ENCODE measurements around the gene PPIF.

GRCh38 chr10:79072537-79073352 is 4.0 kb downstream of the ZMIZ1 start:
- PRO-cap = no peak

- PRO-cap = no peak
These were observed 68.5 kb downstream of the ZMIZ1 start for GRCh38 chr10:79137176-79137814.

GRCh38 chr10:79178850-79179152 is 110.0 kb downstream of the ZMIZ1 start:
- PRO-cap = no peak

DNA sequence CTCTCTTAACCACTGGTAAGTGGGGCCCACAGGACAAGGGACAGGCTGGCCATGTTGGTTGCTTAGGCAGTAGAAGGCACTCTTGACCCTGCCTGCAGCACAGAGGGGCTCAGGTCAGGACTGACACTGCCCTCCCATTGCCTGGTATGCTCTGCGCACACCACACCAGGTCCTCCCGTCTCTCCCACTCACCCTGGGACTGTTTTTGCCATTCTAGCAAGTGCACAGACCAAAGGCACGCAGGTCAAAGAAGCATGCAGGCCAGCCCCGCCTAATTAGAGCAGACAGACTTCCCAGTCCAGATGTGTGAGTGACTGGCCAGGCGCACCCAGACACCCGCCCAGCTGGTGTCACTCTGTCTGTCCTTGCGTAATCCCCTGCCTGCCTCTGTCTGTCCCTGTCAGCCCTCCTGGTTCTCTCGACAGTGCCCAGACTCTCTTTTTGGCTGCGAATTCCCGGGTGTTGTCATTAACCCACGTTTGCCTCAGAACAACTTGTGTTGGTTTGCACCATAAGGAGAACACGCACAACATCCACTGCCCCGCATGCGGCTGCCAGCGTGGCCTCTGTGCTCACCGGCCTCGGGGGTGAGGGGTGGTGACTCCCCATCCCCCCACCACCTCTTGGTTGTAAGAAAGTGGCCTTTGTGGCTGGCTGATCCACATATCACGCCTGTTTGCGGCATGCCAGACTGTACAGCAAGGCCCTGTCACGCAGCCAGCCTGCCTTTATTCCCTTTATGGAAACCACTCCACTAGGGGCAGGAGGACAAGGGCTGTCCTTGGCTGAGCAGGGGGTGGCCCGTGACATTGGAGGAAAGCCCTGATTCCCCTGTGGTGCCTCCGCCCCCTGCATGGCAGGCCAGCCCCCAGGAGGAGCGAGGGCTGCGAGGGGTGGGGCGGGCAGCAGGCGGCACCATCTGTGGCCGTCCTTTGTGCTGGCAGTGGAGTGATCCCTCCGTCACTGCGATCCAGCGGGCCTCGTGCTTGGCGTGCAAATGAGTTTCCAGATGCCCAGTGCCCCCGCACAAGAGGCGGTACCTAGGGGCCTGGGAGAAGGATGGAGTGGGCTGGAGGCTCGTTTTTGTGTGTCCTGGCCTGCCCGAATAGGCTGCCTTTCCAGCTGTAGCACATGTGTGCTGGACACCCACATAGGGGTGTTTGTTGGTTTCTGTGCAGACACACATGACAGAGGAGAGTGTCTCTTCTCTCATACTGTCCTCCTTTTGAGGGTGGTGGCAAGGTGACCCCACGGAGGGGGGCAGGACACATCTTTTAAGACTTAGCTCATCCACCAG is 72.8 kb upstream of the PPIF start:
- PRO-cap = no peak

DNA sequence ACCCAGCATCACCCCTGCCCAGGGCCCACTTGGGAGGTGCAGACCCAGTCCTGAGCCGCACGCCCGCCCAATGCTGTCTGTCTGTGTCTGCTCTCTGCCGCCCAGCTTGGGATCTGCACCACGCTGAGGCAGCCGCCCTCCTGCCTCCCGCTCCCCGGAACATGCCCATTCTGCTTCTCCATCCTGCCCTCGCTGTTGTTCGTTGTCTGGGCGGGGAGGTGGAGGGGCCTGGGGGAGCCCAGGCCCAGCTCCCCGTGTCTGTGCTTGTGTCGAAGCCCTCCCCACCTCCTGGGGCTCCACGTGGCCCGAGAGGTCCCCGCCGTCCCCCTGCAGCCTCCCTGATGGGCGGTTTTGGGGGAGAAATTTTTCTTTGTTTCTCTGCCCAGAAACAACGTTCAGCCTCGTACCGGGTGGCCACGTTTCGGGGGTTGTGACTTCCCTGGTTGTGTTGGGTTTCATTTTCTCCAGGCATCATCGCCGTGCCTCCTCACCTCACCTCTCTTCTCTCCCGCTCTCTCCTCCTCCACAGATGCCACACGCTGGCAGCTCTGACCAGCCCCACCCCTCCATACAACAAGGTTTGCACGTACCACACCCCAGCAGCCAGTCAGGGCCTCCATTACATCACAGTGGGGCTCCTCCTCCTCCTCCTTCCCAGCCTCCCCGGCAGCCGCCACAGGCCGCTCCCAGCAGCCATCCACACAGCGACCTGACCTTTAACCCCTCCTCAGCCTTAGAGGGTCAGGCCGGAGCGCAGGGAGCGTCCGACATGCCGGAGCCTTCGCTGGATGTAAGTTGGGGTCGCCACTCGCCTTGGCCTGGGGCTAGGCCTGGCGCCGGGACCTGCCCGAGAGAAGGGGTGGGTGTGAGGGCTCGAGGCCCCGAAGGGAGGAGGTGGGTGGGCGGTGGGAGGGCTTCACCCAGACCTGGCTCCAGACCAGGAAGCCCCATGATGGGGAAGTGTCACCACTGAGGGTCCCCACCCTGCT is 36.6 kb upstream of the PPIF start:
- PRO-cap = no peak

DNA sequence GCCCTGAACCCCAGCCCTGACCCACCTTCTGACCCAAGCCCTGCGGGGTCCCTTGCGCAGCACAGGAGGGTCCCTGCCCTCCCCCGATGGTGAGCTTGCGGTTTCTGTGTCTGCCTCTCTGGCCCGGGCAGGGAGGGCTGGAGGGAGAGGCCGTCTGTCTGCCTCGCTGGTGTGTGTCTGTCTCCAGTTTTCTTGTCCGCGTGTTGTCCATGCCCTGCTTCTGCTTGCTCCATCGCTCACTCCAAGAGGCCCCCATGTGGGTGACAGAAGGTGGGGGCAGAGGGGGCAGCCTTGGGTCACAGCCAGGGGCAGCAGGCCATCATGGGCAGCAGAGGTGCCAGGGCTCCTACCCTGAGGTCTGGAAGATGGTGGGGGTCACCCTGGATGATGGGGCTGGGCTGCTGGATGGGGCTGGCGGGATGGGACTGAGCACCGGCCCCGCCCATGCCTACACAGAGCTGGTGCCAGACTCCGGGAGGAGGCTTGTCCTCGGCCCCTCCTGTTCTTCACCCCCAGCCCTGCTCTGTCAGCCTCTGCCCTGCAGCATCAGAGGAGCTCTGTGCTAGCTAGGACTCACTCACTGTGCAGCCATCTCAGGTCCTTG is 35.8 kb upstream of the PPIF start:
- PRO-cap = no peak

DNA sequence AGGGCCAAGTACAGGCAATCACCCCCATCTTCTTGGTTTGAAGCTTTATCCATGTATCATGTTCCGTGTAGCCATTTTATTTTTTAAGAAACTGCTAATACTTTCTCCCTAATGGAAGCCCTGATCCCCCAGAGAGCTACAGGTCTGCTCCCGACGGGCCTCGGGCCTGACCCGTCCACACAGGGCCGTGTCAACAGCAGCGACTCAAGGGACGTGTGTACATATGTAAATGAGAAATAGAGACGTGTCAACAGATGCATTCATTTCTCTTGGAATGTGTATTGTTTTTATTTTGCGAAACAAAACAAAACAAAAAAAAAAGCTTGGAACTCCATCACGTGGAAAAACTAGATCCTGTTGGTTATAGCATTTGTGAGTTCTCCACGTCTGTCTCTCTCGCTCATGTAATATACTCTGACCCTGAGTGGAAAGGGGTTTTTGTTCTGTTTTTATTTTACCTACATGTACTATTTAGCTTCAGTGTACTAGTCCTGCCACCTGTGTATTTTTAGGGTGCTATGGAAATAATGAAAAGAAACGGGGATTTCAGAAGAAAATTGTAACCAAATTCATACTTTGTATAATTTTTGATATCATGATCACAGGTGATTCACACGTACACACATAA is 31.6 kb upstream of the PPIF start:
- PRO-cap = no peak

DNA sequence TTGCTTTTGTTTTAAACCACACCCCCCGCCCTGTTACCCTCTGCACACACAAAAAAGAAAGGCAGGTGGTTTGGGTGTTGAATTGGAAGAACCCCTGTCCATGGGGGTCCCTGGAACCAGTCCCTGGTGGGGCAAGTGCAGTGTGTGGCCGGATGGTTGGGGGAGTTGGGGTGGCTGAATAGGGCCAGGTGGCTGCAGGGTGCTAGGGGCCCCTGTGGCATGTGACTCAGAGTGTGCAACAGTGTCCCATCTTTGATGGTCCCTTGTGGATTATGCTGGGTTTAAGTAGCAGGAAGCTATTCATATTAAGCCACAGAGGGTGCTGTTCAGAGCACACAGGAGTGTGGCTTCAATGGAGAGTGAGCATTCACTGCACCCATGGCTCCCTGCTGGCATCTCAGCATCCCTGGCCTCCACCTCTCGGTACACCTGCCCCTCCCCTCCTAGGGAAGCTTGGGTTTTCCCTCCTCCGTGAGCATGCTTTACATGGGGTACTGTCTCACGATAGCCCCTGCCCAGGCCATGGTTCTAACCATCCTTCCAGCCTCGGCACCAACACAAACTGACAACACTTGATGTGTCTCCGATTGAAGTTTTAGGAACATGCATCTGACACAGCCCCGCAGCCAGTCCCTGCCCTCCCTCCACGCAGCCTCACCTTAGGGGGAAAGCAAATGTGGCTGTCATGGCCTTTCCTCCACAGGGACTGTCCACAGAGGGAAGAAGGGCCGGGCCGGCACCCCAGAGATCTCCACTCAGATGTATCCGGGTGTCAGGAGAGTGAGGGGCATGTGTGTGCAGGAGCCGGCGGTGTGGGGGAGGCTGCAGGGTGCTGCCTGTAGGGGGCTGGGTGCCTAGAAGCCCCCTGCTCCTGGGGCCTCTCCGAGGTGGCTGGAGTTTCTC is 30.4 kb upstream of the PPIF start:
- PRO-cap = bidirectional peak, plus-strand start at position 313 of the sequence, minus-strand start at position 146 of the sequence

DNA sequence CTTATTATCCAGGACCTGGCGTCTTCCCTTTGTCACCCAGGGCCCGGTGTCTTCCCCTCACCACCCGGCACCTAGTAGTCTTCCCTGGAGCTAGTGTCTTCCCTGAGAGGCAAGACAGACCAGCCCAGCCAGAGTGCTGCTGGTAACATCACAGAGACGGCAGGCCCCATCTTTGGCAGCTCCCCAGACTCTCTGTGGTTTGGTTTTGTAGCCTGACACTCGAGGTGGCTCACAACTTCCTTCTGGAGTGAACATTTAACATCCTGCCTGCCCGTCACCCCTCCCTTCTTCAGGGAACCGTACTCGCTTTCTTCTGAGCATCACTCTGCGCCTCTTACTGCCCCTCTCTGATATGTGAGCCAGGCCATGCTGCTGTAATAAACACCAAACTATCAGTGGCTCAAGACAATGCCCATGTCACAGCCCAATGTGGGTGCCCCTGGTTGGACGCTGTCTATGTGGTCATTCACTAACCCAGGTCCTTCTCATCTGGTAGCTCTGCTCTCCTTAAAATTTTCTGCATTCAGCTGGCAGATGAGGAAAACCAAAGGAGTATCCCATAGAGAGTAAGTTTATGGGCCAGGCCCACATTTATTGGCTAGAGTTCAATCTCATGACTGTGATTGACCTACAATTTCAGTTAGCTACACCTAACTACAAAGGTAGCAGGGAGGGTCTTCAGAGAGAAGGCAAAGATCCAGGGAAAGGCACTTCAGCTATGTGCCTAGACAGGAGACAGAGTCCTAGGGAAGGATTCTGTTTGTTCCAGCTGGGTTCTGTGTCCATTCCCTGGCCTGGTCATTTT is 23.9 kb upstream of the PPIF start:
- PRO-cap = no peak

DNA sequence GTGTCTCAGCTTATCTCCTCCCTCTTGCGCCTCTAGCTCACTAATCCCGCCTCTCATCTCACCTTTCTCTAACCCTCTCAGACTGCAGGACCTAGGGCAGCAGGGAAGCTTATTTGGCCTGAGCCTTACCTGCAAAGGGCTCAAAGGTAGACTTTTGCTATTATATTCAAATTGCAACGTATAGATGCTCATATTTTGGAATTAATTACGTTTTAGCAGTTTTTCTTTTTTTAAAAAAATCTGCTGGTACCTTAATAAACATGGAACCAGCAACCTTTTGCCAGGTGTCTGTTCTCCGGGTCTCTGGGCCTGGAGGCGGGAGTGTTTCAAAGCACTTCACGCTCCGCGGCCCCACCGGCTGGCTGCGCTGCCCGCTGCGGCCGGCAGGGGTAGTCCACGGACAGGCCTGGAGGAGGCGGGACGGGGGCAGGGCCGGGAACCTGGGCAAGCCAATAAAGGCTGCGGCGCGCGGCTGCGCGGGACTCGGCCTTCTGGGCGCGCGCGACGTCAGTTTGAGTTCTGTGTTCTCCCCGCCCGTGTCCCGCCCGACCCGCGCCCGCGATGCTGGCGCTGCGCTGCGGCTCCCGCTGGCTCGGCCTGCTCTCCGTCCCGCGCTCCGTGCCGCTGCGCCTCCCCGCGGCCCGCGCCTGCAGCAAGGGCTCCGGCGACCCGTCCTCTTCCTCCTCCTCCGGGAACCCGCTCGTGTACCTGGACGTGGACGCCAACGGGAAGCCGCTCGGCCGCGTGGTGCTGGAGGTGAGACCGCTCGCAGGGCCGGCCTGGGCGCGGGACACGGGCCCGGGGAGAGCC is at the start of gene PPIF:
Gene PPIF, plus strand, starts transcription at position 482 of the 810 bp plus-strand sequence.
- PRO-cap = bidirectional peak, plus-strand start at position 482 of the sequence, minus-strand start at position 366 of the sequence

- PRO-cap = no peak
These were observed 9.0 kb downstream of the PPIF start for GRCh38 chr10:79355974-79356914.

GRCh38 chr10:79384228-79385113 is 37.2 kb downstream of the PPIF start:
- PRO-cap = no peak

DNA sequence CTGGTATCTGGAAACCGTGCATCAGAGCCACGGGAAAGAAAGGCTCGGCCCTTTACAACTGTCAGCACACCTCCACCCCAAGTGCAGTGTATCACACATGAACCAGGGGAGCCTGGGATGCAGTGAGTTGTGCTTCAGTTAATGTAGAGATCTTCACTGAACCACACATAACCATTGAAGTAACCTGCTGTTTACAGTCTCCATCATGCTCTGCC is 12.0 kb downstream of the NUTM2B start:
- PRO-cap = no peak

DNA sequence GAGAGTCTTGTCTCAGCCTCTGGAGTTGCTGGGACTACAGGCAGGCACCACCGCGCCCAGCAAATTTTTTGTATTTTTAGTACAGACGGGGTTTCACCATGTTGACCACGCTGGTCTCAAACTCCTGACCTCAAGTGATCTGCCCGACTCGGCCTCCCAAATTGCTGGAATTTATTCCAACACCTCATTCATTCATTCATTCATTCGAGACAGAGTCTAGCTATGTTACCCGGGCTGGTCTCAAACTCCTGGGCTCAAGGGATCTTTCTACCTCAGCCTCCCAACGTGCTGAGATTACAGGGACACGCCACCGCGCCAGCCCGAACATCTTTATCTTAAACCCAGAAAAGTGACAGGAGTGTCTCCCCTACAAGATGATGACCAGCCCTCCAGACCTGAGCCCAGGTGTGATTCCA is 341 bp upstream of the TMEM254 start:
- PRO-cap = no peak

DNA sequence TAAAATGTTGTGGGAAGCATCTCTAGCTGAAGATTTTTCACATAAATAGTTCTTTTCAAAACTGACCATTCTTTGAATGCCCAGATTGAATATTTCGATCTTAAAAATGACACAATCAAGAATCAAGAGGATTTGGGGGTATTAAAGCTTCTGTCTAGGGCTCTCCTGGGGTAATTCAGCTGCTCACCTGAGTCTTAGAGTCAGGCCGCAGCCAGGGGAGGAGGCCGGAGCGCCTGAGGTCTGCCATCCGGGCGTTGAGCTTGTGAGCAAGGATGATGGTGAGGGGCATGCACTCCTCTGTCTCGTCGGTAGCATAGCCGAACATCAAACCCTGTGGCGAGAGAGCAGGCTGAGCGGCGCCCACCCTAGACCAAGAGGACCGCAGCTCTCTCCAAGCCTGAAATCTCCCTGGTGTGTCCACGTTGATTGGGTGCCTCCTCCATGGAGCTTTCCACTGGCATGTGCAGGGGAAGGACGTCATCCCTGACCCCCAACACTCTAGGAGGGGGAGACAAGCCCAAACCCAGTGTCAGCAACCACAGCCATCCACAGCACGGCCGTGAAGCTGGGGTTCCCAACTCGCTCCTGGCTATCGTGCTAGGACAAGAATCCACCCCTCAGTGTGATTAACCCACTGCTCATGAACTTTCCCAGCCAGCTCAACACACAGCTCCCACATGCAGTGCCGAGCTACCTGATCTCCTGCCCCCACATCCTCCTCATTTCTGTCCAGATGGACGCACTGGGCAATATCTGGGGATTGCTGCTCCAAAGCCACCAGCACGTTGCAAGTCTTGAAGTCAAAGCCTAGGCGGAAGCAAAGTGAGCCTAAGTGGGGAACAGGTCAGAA is 9.2 kb downstream of the MAT1A start:
- PRO-cap = no peak

- PRO-cap = no peak
These were observed 778 bp downstream of the MAT1A start for GRCh38 chr10:80288648-80289112.

- PRO-cap = no peak
These were observed 1.4 kb upstream of the MAT1A start for GRCh38 chr10:80290827-80291291.

DNA sequence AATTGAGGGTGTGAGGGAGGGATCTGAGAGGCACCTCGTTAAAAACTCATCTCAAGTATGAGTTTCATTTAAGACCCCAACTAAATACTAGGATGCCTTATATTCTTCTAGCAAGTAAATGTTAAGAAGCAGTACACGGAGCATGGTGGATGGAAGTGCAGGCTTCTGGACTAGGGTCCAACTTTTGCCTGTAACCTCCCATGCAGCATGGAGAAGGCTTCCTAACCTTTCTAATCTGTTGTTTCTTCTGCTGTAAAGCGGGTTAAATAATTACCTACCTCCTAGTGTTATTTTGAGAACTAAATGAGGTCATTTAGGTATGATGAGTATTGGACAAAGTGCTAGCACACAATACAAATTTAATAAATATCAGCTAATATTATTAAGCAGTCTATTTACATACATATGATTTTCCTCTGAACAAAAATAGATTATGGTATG is 2.0 kb upstream of the MAT1A start:
- PRO-cap = no peak

GRCh38 chr10:80322278-80322511 is 32.7 kb upstream of the MAT1A start:
- PRO-cap = no peak

DNA sequence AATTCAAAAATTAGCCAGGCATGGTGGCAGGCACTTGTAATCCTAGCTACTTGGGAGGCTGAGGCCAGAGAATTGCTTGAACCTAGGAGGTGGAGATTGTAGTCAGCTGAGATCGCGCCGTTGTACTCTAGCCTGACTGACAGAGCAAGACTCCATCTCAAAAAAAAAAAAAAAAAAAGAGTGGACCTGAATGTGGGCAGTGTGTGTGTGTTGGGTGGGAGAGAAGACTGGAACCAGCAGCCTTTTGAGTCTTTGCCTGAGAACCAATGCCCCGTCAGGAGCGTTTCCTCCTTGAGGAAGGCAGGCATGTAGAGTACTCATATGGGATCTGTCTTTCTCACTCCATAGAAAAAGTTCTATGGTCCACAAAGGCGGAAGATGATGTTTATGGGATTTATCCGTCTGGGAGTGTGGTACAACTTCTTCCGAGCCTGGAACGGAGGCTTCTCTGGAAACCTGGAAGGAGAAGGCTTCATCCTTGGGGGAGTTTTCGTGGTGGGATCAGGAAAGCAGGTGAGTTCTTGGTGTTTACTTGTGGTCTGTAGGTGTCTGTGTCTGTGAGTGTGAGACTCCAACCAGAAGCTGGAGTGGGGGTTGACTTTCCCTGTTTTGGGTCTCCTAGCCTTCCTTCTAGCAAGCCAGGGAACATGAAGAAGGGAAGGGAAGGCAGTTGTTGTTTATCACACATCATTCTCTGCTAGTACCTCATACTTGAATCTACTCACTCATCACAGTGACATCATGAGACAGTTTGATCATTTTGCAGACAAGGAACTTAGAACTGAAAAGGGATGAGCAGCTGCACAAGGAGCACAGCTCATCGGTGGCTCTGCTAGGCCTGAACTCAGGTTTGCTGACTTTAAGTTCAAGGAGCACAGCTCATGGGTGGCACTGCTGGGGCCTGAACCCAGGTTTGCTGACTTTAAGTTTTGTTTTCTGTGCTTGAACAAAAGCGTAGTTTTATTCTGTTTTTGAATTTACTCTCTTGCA is 18.9 kb downstream of the PRXL2A start:
- PRO-cap = no peak